Placental pericyte (primary cell): ENCODE measurements around a stretch of chr14.

DNA sequence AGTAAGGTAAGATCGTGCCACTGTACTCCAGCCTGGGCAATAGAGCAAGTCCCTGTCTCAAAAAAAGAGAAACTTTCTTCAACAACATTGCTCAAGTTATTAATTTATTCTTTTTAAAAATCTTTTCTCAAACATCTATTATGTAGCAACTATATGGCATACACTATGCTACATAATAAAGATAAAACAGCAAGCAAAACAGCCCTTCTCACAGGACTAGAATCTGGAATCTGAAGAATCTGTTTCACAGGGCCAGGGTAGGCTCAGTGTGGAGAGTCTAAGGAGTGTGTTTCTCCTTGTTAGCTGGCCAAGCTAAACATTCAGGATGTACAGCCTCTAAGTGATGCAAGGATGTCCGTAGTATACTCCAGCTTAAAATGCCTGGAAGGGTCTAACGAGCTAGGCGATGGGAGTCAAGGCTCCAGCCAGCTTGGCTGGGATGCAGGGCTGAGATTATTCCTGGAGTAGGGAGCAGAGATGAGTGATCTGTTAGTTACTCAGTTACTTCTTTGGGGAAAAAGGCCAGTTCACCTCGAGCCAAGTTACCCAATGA is 40.8 kb downstream of the SYNE2 start:
- CAGE, long polyA plus RNA: no peak

DNA sequence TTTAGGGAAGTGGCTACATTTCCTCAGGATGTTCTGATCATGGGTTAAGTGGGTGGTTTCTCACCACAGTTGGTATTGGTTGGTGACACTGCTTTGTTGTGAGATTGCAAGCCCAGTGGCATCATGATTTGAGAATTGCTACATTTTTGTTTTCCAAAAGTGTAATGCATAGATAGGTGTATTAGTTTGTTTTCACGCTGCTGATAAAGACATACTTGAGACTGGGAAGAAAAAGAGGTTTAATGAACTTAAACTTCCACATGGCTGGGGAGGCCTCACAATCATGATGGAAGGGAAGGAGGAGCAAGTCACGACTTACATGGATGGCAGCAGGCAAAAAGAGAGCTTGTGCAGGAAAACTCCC is 47.3 kb downstream of the SYNE2 start:
- CAGE, long polyA plus RNA: no peak

GRCh38 chr14:64031032-64031394 is 178.2 kb downstream of the SYNE2 start:
- CAGE, long polyA plus RNA: no peak

DNA sequence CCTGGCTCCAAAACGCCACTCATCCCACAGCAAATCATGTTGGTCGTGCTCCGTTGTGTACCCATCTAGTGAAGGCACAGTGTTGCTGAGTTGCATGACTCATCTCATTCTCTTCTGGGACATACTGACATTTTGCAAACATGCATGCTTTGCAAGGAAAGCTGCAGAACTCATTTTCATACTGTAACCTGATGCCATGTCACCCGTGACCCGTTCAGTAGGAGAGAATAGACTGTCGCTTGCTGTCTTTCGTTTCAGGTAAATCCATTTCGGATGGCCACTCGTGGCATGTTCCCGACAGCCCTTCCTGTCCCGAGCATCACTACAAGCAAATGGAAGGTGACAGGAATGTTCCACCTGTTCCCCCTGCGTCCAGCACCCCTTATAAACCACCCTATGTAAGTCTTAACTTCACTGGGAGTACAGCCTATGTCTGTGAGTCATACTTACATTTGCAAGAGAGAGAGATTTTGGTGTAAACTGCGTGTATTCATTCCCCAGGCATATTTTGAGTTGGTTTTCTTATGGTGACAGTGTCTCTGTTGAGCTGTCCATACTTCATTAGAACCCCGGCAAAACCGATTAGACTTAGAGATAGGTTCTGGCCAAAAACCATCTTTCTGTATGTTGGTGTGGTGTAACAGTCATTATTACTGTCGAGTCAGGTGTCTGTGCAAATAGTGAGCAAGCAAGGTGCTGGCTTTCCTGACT is 78.0 kb downstream of the ESR2 start:
- CAGE, long polyA plus RNA: no peak

GRCh38 chr14:64218189-64219056 is 75.7 kb downstream of the ESR2 start:
- CAGE, long polyA plus RNA: no peak

DNA sequence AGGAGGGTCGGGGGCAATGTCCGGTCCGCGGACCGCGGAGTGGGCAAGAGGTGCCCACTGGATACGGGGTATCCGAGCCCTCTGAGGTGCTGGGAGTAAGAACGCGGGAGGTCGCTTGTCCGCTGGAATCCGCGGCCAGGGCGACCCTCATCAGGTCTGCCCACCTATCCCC is 234 bp downstream of the AKAP5 start:
- CAGE, long polyA plus RNA: no peak

GRCh38 chr14:64569082-64569430 is 19.3 kb downstream of the PPP1R36 start:
- CAGE, long polyA plus RNA: no peak

- CAGE, long polyA plus RNA: no peak
These were observed 18.6 kb upstream of the PLEKHG3 start for GRCh38 chr14:64685699-64685995.

GRCh38 chr14:64688685-64689364 is 15.4 kb upstream of the PLEKHG3 start:
- CAGE, long polyA plus RNA: no peak

- CAGE, long polyA plus RNA: no peak
These were observed 5.3 kb downstream of the RAB15 start for GRCh38 chr14:64966755-64967371.

DNA sequence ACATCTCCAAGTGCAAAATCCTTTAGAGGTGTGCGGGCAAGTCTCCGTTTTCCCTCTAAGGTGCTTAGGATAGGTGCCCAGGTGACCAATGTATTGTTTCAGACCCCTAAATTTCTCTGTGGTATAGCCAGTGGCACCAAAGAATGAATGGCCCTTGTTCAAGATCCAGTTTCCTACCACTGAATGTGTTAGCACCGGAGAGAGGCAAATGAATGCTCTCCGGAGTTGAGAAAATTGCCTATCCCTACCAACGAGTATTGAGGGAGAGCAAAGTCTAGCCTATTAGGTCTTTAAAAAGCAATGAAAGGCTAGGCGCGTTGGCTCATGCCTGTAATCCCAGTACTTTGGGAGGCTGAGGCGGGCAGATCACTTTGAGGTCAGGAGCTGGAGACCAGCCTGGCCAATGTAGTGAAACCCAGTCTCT is 798 bp upstream of the RAB15 start:
- CAGE, long polyA plus RNA: no peak

DNA sequence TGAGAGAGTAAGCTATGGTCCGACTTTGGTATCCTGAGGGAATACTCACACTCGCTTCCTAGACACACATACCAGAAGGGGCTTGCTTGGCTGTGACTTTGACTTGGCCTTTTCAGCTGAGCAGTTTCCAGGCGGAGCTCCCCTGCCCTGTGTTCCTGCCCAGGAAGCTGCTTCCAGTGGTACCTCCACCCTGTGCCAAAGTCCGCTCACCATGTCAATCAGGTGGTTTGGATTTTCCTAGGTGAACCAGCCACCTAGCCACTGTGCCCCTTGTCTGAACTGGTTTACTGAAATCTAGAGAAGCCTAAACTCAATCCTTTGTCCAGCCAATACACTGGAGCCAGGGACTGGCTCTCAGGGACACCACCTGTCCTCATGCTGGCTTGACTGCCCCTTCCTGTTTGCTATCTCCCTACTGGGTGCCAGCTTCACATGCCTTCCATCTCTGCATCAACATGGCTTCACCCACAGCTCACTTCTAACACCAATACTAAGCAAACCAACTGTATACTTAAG is 28.6 kb downstream of the MAX start:
- CAGE, long polyA plus RNA: no peak

GRCh38 chr14:65104882-65105188 is 2.5 kb upstream of the MAX start:
- CAGE, long polyA plus RNA: no peak

DNA sequence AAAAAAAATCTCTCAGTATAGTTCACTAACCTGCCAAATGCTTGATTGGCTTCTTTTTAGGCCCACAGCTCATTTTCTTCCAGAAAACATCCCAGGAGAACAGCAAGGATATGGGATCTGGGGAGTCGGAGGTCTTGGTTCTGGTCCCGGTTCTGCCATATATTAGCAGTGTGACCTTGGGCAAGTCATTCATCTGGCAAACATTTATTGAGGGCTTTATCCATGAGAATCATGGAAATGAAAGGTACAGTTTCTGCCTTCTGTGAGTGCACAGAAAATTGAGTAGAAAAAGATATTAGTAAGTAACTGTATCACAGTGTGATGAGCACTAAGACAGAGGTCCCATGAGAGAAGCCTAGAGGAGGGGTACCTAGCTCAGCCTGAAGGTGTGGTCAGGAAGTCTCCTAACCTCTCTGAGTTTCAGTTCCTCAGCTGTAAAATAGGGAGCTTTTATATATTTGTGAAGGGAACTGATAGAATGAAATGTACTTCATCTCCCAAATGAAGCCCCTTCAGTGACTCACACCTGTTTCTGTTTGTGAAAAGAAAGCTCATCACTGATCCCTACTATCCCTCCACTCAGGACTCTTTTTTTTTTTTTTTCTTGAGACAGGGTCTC is 94.0 kb upstream of the FUT8 start:
- CAGE, long polyA plus RNA: no peak

DNA sequence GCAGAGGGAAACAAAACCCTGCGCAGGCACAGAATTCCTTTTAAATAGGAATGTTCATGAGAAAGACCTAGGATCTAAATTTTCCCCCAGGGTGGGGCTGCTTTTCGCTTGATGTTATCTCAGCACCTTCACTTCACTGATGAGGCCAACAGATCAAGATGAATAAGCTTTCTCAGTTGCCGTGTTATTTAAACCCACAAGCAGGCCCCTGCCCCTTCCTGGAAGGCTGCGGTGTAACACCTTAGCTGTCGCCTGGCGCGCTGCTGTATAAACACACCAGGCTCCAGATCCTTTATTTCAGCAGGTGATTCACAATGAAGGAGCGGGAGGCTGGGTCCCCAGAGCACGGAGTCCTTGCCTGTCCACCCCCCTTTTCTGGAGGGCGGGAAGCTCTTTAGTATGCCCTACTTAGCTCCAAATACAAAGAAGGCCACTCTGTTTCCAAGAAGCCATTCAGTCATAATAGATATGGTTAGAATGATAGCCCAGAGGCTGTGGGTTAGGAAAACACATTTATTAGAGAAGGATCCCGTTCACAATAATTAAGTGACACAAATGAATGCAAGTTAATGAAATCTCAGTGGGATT is 515.4 kb downstream of the FUT8 start:
- CAGE, long polyA plus RNA: no peak

GRCh38 chr14:67115840-67116295 is 73.4 kb upstream of the GARIN2 start:
- CAGE, long polyA plus RNA: no peak

- CAGE, long polyA plus RNA: no peak
These were observed 21.3 kb upstream of the GARIN2 start for GRCh38 chr14:67167776-67168534.

DNA sequence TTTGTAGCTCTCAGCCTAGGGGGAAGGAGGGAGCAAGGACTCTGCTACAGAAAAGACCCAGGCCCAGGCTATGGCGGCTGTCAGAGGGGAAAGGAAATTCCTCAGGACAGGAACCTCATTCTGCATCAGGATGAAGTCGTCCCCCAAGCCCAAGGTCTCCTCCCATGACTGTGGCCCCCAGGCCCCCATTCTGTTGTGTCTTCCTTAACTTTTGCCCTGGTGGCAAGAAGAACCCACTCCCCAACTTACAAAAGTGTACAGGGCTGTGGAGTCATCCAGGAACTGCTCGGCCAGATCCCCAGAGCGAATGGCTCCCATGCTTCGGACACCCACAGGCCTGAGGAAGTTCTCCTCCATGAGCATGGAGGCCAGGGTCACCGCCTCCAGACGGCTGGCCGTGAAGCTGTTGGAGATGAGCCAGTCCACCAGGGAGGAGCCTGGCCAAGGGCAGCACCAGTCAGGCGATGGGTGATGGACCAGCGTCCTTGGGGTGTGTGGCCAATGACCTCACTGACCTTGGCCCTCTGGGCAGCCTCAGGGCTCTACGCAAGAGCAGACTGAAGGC is 19.5 kb downstream of the PLEK2 start:
- CAGE, long polyA plus RNA: no peak

DNA sequence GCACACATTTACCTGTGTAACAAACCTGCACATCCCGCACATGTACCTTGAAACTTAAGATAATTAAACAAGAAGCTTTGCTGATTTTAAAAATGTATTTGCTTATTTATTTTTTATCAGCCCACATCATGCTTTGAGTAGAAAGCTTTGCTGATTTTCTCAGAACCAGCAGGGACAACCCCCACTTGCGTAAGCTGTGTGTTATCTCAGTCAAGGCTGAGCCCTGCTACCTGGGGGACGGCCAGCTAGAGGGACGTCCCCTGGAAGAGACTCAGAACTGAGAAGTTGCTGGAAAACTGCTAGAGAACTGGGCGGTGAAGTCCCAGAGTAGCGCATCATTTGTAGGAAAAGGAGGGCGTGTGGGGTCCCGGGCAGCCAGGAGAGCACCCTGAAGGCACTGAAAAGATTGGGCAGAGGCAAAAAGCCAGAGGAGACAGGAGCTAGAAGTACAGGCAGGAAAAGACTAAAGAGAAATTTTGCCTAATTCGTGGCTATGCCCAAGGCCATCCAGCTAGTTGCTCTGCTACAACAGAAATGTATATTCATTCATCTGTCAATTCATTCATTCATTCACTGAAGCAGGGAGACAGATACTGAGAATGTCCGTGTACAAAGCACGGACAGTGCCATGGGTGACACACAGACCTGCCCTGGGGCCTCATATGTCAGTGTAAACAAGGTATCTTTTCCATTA is 4.3 kb upstream of the PLEK2 start:
- CAGE, long polyA plus RNA: no peak

GRCh38 chr14:67428390-67429000 is 16.5 kb upstream of the PLEK2 start:
- CAGE, long polyA plus RNA: no peak